Airway epithelial cell (primary cell): ENCODE results near the genes TXK and SLC10A4.

GRCh38 chr4:42025057-42025397 lies 34.7 kb downstream of the SLC30A9 start:
- RAMPAGE, long total RNA: no peak

- RAMPAGE, long total RNA: no peak
These were observed 38.6 kb downstream of the SLC30A9 start for GRCh38 chr4:42028747-42029561.

DNA sequence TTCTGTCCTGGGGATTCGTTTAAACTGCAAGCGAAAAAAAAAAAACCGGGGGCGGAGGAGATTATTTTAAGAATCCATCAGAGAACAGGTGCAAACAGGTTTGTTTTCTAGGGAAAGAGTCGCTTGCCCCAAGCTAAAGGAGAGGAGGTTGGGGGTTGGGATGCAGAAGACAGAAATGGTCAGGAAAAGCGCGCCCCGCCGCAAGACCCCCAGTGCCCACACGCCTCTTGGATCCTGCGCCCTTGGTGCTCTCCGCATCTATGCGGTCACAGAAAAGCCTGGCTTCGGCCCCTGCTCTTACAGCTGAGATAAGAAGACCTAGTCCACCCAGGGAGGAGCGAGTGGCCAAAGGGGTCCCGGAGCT lies 476 bp downstream of the GABRA4 start:
- RAMPAGE, long total RNA: no peak

DNA sequence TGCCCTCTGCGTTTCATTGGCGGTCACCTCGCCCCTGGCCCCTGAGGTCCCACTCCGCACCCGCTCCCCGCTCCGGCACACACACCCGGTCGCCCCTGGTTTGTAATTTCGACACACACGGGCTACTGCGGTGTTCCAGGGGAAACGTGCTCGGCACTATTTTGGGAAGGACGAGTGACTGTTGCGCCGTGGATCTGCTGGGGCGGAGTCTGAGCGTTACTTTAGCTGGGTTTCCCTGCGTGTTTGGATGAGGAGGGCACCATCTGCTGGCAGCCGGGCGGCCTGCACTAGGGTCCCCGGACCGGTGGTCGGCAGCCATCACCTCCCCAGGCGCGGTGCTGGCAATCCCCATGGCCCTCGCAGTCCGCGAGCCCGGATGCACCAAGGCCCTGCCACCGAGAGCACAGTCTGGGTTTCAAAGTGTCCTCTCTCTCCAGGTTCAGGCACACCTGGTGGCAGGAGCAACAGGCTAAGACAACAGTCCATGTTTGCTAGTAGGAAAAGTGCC lies 1.2 kb downstream of the GABRB1 start:
- RAMPAGE, long total RNA: no peak

GRCh38 chr4:47836420-47837347 lies 1.2 kb downstream of the CORIN start:
- RAMPAGE, long total RNA: no peak

DNA sequence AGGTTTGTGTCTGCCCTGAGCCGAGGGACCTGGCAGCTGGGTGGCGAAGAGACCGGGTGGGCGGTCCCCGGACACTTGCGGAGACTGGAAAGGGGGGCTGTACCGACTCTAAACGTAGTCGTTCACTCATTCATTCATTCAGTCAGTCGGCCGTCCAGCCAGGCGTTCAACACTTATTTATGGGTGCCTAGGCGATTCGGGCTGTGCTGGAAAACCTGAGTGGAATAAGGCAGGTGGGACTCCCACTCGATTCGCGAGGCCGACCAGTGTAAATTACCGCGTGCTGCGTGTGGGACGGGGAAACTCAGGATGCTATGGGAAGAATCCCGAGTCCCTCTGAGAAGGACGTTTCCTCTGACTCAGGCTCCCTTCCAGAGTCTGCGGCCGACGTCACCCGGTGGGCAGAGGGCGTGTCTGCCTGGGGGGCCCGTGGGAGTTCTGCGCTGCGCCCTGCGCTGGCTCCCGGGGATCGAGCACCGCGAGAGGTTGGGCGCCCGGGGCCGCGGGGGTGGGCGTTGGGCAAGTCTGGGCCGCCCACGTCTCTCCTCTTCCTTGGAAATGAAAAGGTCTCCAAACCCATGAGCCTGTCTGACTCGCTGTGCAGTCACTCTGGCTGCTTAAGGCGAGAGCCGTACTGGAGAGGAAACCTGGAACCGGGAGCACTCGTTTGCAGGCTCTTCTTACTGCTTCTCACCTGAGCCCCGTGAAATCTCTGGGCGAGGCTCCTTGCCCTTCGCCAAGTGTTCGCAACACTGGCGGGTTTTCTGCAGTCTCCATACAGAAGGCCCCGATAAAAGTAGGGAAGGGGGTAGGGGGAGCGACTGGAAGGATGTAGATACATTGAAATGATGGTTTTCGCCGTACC lies 544 bp downstream of the NIPAL1 start:
- RAMPAGE, long total RNA: no peak

GRCh38 chr4:48133532-48134703 lies at the start of gene TXK:
Gene TXK, minus strand, starts transcription at chr4:48134250.
- RAMPAGE, long total RNA: no peak

DNA sequence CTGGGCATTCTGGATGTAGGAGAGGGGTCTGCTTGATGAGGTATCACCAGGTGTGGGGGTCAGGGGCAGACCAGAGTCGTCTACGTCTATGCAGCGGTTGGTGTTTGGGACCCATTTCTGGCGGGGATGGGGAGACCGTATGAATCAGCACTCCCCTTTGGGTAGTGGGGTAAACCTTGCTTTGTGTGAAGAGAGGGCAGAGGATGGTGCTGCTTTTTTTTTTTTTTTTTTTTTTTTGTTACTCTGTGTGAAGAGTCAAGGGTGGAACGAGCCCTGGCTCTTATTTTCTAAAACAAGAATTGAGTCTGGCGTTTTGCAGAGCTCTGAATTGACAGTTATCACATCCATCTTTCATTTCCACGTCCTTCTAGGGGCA lies 1.2 kb downstream of the SLAIN2 start:
- RAMPAGE, long total RNA: no peak

DNA sequence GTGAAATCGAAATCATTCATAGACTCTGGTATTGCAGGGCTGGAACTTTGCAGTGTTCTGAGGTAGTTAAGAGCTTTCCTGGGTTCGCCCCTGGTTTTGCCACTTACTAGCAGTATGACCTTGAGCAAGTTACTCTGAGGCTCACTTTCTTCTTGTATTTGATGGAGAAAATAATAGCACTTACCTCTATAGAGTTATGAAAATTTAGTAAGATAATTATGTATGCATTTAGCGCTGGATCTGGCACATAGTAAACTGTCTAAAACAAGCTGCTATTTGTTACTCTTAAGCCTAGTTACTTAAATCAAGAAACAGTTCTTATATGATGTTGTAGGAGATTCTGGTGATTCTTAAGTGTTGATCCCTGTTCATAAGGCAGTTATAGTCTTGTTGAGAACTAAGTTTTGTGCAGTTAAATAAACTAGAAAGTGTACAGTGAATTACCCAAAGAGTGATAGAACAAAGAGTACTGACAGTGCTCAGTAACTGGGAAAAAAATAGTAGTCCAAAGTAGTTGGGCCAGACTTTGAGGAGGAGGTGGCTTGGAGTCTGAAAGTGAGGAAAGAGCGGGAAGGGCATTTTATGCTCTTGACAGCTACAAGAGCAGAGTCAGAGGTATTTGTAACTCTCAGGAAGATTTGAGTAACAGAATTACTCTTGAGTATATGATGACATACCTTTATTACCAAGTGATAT lies 1.9 kb downstream of the SLAIN2 start:
- RAMPAGE, long total RNA: no peak

GRCh38 chr4:48482887-48483703 lies at the start of gene SLC10A4:
Gene SLC10A4, plus strand, starts transcription at chr4:48483343.
- RAMPAGE, long total RNA: no peak

- RAMPAGE, long total RNA: no peak
These were observed 110.9 kb downstream of the FRYL start for GRCh38 chr4:48669136-48669556.

GRCh38 chr4:48775577-48776547 lies 4.2 kb downstream of the FRYL start:
- RAMPAGE, long total RNA: no peak

- RAMPAGE, long total RNA: no peak
These were observed 4.2 kb downstream of the OCIAD2 start for GRCh38 chr4:48902313-48902886.

- RAMPAGE, long total RNA: no peak
These were observed 3.0 kb upstream of the OCIAD2 start for GRCh38 chr4:48909512-48909990.

GRCh38 chr4:51864977-51865606 lies 22.1 kb downstream of the DCUN1D4 start:
- RAMPAGE, long total RNA: no peak

GRCh38 chr4:51884667-51885547 lies 42.0 kb downstream of the DCUN1D4 start:
- RAMPAGE, long total RNA: no peak

DNA sequence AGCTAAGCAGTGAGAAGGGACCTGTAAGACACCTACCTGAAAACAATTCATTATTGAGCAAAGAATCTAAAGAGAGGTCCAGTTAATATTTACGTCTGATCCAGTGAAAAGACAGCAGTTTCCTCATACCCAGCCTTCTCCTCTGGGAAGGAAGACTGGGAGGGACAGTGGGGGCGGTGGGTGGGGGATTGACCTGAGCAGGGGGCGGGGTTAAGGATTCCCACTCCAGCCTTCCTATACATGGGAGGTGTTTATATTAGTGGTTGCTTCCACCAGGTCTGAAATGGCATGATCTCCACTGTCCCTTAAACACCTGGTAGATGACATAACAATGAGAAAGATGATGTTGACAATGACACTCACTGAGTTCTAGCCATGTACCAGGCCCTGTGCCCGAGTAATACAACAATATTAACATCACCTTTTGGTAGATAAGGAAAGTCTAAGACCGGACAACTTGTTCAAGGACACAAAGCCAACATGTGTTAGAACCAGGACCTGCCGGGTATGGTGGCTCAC lies 2.8 kb downstream of the USP46 start:
- RAMPAGE, long total RNA: no peak

- RAMPAGE, long total RNA: no peak
These were observed 36.5 kb downstream of the ERVMER34-1 start for GRCh38 chr4:52714433-52715439.

DNA sequence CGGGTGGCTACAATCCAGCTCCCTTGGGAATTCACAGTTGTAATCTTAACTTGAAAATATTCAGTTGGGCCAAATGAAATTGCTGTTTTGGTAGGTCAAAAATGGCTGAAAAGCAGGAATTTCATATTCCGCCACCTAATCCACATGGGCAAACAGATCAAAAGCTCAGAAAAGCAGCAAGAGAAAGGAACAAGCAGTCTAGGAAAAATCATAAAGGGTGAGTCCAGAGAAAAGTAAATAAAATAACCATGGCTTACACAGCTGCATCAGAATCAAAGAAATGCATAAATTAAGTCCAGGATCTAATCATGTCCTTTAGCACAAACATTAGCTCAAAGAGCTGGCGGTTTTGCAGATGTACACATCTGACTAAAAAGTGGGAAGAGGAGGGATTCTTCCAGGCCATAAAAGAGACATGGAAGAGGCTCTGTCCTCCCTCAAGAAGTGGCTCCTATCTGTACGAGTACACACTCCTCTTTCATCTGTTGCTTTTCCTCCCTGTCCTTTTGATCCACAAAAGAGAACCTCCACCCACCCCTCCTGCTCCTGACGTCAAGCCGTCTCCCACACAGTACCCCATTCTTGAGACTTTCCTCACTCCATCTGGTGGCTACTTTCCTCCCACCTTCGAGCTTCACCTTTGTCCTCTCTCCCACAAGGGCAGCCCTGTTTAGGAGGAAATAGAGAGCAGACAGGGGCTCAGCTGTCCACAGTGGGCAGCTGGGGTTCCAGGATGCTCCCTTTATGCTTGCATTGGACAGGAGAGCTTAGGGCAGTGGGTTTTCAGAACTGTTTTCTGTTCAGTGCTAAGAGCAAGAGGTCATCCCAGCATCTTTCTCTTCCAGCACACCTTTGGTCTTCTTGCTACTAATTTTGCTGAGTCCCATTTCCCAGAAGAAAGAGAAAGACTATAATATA lies 92.6 kb downstream of the RASL11B start:
- RAMPAGE, long total RNA: no peak

DNA sequence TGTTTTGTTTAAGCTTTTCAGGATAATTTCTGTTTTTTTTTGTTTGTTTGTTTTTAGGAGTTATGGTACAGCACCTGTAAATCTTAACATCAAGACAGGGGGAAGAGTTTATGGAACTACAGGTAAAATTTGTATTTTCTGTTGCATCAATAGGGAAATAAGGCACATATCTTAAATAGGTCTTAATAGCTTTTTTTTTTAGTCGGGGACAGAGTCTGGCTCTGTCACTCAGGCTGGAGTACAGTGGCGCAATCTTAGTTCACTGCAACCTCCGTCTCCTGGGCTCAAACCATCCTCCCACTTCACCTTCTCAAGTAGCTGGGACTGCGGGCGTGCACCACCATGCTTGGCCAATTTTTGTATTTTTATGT lies 12.3 kb downstream of the FIP1L1 start:
- RAMPAGE, long total RNA: no peak